Peritoneum (tissue), 1 donor: ENCODE measurements around the genes MTF2 and GCLM.

GRCh38 chr1:92360069-92360469, 61.2 kb downstream of the RPAP2 start:
- PRO-cap: no peak

DNA sequence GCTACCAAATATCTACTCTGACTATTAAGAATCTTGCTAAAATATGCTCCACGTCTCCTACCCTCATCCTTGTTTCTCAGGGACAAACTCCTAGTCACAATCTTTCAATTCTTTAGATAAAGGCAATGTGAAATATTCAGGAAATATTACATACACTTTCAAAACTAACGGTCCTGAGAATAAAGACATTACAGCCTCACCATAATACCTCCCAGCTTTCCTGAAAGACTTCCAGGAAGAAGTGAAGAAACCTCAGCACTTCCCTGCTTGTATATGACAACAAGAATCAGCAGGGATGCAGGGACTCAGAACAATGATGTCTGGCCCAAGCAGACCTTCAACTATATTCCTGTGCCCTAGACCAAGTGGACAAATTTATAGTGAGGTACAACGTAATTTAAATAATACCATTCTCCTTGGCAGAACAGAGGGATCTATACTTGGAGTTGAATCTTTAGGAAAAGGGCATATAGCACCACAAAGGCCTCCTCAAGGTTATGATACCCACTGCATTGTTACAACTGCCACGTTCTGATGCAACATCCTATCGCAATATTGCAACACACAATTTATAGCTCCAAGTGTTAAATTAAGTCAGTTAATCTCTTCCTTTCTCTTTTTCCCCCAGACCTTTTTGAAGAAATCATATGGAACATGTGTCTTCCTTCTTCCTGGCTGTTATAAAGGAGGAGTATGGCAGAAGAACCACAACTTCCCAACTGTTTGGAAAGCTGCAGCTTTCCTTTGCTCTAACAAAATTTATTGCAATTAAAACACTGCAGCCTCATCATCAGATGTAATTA, 29.0 kb upstream of the GFI1 start:
- PRO-cap: no peak

- PRO-cap: no peak
Observed at GRCh38 chr1:92671219-92672053, 113.5 kb downstream of the EVI5 start.

DNA sequence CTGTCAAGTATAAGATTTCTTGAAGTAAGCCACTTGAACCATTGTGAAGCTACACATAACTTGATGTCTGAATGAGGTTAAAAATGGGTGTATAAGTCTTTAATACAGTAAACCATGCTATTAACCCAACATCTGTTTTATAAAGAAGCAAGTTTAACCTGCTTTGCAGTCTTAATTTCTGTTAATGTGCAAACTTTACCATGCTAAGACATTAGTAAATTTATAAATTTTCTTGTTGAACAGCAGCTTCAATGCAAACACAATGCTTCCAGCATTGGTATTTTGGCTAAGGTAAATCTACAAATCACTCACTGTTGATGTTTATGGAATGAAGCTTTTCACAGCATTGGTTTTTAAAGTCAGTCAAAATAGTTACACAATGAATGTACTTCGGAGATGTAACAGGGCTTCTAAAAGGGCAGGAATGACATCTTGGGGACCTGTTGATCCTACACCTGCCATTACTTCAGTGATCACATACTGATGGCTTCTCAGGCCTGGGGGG, 11.0 kb downstream of the RPL5 start:
- PRO-cap: no peak

DNA sequence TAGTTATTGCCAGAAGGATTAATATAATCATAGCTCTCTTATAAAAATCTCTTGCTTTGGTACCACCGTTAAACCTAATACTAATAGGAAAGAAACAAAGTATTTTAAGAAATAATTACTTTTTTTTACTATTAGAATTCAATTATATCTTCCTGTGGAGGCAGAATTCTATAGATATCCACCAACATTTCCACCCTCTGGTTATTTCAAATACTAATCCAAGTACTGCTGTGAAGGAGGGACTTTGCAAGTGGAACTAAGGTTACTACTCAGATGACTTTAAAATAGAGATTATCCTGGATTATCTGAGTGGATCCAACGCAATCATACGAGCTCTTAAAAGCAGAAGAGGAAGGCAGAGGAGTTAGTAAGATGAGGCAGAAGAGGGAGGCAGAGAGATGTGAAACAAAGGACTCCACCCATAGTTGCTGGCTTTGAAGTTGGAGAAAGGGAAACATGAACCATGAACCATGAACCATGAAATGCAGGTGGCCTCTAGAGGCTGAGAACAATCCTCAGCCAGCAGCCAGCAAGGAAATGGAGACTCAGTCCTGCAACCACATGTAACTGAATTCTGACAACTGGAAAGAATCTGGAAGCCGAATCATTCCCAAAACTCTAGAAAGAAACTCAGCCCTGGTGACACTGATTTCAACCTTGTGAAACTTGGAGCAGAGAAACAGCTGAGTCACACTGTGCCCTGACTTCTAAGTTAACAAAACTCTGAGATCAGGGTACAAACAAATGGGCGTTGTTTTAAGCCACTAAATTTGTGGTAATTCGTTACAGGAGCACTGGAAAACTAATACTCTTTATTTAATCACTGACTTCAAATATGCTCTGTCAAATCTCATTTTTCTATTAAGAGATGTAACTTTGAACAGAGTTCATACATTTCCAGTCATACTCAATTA, 10.2 kb downstream of the DIPK1A start:
- PRO-cap: no peak

DNA sequence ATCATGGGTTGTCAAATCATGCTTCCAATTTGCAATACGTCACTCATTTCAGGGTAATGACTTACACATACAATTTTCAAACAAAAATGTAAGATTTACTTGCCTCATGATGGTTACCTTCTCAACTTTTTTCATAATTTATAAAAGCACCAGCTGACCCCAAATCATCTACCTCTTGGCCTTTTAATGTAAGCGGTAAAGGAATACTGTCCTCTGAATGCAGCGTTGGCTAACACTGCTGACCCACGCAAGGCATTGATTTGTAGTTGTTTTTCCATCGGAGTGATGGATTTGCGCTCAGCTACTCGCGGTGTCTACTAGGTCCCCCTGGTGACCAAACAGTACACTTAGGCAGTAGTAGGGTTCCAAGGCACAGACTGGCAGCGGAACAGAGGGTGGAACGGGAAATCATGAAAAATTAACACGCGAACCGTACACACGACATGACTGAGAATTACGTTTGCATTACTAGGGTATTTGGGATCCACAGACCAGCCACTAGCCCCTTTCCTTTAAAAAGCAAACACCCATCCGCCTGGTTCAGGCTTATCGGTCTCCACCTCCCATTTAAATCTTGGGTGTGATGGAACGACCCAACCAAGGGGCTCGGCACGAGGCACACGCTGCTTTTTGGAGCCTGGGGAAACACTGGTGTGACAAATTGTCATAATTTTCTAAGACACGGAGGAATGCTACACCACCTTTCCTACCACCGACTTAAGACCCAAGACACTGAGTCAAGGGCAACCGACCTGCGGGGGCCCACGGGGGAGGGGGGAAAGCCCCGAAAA, 859 bp downstream of the DIPK1A start:
- PRO-cap: no peak

- PRO-cap: no peak
Observed at GRCh38 chr1:93033899-93034098, 45.3 kb upstream of the MTF2 start.

- PRO-cap: bidirectional peak, plus-strand start at chr1:93079283, minus-strand start at chr1:93079120
Observed at GRCh38 chr1:93079176-93080230, at the start of gene MTF2. Gene MTF2, plus strand, starts transcription at chr1:93079283.

DNA sequence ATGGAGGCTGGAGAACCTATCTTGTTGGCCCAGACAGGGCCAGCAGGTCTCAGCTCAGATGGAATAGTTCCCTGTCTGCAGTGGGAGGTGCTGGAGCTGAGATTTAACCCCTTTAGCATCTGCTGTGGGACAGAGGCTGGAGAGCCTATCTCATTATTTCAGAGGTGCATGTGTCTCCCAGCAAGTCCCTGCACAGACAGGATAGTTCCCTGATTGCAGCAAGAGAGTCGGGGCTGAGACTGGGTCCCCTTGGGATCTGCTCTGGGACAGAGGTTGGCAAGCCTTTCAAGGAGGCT, 72.7 kb downstream of the CCDC18 start:
- PRO-cap: no peak

- PRO-cap: no peak
Observed at GRCh38 chr1:93516057-93516809, 68.3 kb downstream of the FNBP1L start.

GRCh38 chr1:93609409-93610175, 72.0 kb downstream of the BCAR3 start:
- PRO-cap: no peak

DNA sequence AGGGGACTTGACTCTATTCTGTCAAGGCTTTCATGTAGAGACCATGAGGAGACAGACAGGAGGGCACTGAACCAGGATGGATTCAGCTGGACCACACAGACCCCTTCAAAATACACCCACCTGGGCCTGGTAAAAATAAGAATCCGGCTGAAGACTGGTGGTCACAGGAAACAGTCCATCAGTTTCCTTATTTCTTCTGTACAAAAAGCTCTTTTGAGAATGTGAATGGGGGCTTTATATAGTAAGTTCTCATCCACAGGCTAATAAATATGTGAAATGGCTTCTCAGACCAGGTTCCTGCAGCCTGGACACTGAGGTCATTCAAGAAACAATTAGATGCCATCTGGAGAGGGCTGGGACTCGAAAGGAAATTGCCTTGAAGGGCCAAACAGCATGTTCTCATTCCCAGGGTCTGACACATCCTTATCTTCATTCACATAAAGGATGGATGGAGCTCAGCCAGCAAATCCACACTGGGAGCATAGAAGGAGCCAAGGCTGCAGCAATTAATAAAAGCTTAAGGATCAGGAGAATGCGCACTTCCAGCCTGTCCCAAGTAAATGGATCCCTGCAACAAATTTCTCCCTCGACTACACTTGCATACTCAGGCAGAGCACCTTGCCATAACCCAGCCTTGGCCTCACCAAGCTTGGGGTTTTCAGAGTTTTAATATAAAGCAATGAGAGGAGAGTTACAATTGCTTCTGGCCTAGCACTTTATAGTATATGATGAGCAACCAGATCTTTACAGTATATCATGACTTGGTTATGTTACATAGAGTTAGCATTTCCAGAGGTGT, 56.1 kb downstream of the BCAR3 start:
- PRO-cap: no peak

- PRO-cap: no peak
Observed at GRCh38 chr1:93715248-93715848, 33.7 kb upstream of the BCAR3 start.

GRCh38 chr1:93844315-93844598, 34.7 kb downstream of the DNTTIP2 start:
- PRO-cap: no peak

DNA sequence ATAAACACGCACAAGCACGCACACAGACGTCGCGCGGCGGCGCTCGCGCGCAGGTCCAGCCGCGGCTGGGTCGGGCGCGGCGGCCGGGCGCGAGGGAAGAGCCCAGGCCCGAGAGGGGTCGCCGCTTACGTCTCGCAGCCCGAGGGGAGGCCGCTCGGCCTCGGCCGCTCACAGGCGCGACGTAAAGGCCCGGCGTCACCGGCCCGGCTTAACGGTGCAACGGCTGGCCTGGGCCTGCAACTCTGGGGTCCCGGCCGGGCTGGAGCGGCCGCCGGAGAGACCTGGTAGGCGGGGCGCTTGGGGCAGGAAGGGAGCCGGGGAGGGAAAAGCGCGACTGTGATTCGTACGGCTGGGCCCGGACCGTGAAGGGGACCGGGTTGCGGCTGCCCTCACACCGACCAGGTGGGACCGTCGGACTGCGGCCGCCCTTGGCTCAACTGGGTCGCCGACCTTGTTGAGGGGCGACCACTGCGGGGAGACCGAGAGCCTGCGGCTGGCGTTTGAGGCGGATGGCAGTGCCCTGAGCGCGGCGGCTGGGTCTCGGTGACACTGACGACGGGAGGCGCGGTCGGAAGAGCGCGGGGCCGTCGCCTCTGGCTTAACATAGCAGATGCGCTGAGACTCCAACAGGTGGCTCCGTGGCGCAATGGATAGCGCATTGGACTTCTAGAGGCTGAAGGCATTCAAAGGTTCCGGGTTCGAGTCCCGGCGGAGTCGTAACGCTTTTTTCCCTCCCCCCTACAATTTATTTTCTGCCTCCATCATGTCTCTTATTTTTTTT, 31.9 kb downstream of the DNTTIP2 start:
- PRO-cap: unidirectional peak, plus-strand start at position 557 of the sequence; unidirectional peak, plus-strand start at position 629 of the sequence

GRCh38 chr1:93907614-93908108, 1.6 kb downstream of the GCLM start:
- PRO-cap: no peak

DNA sequence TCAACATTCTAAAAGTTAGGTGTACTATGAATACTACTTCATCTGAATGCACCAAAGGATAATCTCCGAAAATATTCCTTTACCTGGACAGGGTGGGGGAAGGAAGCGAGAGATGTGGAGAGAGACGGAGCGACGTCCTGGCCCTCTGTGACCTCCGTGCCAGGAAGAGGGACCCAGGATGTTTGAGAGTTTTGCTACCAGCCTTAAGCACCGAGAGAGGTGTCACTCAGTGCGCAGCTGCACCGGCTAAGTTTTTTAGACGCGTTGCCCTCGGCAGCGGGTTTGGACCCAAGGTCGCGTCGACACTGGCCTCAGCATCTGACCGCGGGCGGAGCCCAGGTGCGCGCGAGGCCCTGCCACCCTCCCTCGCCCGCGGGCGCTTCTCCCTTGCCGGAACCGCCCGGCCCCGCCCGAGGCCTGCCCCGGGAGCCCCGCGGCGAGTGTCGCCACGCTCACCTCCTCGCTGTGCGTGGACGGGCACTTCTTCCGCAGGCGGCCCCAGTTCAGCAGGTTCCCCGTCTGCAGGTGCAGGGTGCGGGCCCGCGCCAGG, 573 bp downstream of the GCLM start:
- PRO-cap: no peak

GRCh38 chr1:93909132-93910110, at the start of gene GCLM:
Gene GCLM, minus strand, starts transcription at chr1:93909430.
- PRO-cap: bidirectional peak, plus-strand start at chr1:93909587, minus-strand start at chr1:93909430

DNA sequence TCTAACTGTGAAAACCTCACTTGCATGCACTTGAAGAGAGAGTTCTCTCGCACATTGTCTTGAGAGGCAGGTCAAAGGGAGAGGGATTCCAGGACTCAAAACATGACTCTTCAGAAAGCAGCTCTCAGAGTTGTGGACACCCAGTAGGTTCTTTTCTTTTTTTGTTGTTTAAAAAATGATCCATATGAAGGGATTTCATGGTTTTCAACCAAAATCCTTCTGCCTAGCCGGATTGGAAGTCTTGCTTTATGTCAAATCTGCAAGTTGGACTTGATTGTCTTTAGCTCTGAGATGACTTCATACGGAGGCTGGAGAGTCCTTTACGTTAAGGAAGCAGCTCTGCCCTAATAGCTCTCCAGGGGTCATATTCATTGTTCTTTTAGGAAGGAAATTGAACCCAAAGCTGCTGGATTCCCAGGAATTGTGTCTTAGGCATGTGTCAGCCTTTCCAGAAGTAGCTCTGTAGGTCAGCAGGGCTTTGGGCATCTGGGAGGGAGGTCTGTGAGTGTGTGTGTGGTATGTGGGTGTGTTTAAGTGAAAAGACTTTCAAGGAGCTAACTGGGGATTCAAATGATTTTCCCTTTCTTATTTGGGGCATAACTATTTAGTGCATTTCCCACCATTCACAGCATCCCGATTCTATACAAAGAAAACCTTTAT, 82.5 kb downstream of the ABCA4 start:
- PRO-cap: no peak

DNA sequence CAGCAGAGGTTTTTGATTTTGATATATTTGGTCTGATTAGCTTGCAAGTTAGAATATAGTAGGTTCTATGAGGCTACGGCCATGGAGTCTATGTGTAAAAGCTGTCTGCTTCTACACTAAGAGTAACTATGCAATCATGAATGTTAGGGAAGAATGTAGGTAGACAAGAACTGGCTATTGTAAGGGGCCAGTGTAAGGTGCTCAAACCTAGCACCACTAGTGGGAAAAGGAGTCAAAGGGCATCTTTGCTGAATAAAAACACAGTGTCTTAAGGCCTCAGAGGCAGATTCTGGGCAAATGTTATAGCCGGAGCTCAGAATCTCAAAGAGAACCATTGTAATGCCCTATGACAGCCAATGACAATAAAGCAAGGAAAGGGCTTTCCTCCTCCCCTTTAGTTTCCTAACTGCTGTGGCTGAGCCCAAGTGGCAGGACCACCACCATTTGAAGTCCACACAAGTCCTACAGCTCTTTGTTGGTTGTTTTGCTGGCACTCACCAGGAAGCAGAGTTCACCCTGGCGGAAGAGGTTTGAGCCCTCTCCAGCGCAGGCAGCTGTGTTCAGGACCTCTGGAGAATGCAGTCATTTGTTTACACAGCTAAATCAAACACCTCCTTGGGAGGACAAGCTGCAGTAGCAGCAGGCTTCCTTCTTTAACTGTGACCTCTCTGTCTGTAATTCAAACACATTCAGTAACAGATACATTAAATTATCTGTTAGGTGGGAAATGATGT, 52.2 kb downstream of the ABCA4 start:
- PRO-cap: no peak